ENCODE data around the genes POMP and UBL3.

- PRO-cap = no peak
- RAMPAGE, long total RNA, 4 experiments = no peak in any of the 4 experiments
These were observed 933 bp upstream of the POMP start for GRCh38 chr13:28657888-28658505.

DNA sequence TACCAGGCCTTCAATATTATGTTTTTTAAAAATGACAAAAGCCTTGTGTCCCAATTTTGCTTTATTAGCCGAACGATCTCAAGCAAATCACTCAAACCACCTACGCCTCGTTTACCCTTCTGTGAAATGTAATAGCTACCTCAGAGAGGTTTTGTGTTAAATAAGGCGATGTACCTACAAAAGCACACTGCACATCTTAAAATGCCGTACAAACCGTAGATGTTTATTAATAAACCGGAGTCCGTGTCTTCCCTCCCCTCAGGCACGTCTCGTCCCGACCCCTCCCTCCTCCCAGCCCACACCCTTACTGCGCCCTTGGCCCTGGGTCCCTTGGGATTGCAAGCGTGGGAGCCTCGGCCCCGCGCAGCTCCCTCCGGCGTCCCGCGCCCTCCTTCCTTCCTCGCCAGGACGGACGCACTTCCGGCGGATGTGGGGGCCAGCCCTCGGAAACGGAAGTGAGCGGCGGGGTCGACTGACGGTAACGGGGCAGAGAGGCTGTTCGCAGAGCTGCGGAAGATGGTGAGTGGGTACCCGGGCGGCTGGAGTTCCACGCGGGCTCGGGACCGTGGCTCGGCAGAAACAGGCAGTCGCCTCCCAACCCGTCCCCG lies at the start of gene POMP:
Gene POMP (plus strand): TSS at position 462 of the 608 bp plus-strand sequence.
- PRO-cap = bidirectional peak, plus-strand start at position 465 of the sequence, minus-strand start at position 394 of the sequence
- RAMPAGE, long total RNA, 4 experiments = start-site peak on the plus strand in 4 of 4 experiments, centred at positions 475 to 479 of the sequence, 1,240 to 4,408 reads per replicate

GRCh38 chr13:29479899-29480471 lies 115.5 kb downstream of the SLC7A1 start:
- PRO-cap = no peak
- RAMPAGE, long total RNA, 4 experiments = no peak in any of the 4 experiments

DNA sequence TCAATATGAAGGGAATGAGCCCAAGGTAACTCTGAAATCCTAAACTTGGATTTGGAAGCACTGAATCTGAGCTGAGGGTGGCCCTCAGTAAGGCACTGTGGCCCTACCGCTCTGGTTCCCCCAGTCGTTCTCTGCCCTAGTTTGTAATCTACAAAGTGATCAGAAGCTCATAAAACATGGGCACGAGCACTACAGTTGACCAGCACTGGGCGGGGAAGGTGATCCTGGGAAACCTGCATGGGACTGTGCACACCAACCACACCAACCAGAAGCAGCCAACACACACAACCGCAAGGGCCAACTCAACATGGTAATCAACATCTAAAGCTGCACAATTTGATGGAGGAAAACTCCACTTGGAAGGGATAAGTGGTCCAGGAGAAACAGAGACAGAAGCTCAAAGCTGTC lies 22.9 kb downstream of the SLC7A1 start:
- PRO-cap = no peak
- RAMPAGE, long total RNA, 4 experiments = no peak in any of the 4 experiments

DNA sequence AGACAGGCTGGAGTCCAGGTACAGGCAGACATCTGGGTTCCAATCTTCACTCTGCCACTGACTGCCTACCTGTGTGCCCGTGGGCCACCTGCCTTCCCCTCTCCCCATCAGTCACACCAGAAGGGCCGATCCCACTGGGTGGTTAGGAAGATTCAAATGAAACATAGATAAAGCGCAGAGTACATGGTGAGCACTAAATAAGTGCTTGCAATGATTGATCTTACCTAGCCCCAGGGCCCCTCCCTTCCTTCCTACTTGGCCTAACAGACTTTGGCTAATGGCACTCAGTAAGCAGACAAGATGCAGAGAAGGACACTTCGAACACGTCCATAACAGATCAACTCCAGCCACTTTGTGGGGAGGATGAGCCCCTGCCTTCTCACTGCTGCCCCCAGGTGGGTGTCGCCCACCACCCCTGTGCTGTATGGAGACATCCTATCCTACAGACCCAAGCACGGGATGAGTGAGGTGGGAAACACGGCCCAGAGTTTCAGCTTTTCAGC lies 5.7 kb downstream of the SLC7A1 start:
- PRO-cap = no peak
- RAMPAGE, long total RNA, 4 experiments = no peak in any of the 4 experiments

DNA sequence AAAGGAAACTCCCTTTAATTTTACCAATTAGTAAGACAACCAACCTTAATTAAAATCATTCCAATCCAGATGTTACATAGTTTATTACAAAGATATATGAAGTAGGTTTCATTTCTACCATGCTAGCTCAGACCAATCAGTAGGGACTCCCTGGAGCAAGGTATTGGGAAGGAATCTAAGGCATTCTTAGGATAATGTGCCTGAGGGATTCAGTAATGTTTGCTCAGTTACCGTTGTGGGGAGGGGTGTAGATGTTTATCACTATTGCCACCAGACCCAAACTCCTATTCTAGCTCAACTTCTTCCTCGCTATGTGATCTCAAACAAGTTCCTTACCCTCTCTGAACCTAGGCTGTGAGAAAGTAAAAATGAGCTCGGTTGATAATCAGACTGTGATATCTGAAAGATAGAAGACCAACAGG lies 8.9 kb downstream of the UBL3 start:
- PRO-cap = no peak
- RAMPAGE, long total RNA, 4 experiments = no peak in any of the 4 experiments

GRCh38 chr13:29846744-29847214 lies 3.6 kb downstream of the UBL3 start:
- PRO-cap = no peak
- RAMPAGE, long total RNA, 4 experiments = no peak in any of the 4 experiments

- PRO-cap = bidirectional peak, plus-strand start at chr13:29850191, minus-strand start at chr13:29850123; unidirectional peak, minus-strand start at chr13:29850299; unidirectional peak, minus-strand start at chr13:29850343; unidirectional peak, minus-strand start at chr13:29850568; unidirectional peak, minus-strand start at chr13:29850617
- RAMPAGE, long total RNA, 4 experiments = start-site peak on the minus strand in 3 of 4 experiments, at chr13:29850568-29850623 at its widest, 35 to 96 reads per replicate
These were observed at the start of gene UBL3 for GRCh38 chr13:29850143-29850723. Gene UBL3, minus strand, starts transcription at chr13:29850617.

- PRO-cap = no peak
- RAMPAGE, long total RNA, 4 experiments = no peak in any of the 4 experiments
These were observed 93.0 kb upstream of the UBL3 start for GRCh38 chr13:29943427-29943728.

GRCh38 chr13:30061216-30061452 lies 210.7 kb upstream of the UBL3 start:
- PRO-cap = no peak
- RAMPAGE, long total RNA, 4 experiments = no peak in any of the 4 experiments

DNA sequence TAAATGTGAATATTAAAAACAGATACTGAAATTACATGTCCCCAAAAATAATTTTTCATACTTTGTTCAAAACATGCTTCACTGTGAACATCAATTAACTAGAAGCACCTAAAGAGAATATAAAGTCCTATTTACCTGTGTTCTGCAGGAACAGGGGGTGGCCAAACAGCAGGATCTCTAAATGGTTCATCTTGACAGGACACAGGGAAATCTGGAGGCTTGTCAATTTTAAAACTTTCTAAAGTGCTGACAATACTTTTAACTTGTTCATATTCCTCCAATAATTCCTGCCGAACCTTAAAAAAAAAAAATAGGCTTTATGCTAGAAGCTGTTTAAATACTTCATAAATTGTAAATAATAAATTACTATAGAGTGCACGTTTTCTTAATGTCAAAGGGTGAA lies 27.4 kb downstream of the KATNAL1 start:
- PRO-cap = no peak
- RAMPAGE, long total RNA, 4 experiments = no peak in any of the 4 experiments

- PRO-cap = no peak
- RAMPAGE, long total RNA, 4 experiments = no peak in any of the 4 experiments
These were observed 45.4 kb upstream of the UBE2L5 start for GRCh38 chr13:30376642-30377506.

DNA sequence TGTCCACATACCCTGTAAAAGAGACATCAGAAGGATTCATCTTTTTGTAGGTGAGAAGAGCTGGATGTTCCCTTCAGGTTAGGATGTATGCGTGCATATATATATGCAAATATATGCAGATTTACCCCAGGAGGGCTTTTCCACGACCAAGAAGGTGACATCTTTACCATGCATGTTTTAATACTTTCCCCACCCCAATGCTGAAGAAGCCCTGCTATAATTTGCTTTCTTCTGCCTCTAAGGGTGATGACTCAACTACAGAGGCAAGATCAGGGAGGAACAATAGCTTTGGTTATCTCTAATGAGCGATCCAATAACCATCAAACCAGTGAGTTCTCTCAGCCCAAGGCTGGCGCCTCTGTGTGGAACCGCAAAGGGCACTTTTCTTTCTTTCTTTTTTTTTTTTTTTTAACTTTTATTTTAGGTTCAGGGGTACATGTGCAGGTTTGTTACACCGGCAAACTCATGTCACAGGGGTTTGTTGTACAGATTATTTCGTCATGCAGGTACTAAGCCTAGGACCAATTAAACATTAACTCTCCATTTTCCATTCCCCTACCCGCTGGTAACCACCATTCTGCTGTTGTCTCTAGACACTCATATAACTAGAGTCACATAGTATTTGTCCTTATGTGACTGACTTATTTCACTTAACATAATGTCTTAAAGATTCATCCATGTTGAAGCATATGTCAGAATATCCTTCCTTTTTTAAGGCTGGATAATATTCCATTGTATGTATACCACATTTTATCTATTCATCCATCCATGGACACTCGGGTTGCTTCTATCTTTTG lies 25.7 kb upstream of the UBE2L5 start:
- PRO-cap = no peak
- RAMPAGE, long total RNA, 4 experiments = no peak in any of the 4 experiments

GRCh38 chr13:30466790-30467335 lies 1.1 kb upstream of the HMGB1 start:
- PRO-cap = no peak
- RAMPAGE, long total RNA, 4 experiments = no peak in any of the 4 experiments

GRCh38 chr13:30681710-30682293 lies 53.5 kb upstream of the ALOX5AP start:
- PRO-cap = no peak
- RAMPAGE, long total RNA, 4 experiments = no peak in any of the 4 experiments

DNA sequence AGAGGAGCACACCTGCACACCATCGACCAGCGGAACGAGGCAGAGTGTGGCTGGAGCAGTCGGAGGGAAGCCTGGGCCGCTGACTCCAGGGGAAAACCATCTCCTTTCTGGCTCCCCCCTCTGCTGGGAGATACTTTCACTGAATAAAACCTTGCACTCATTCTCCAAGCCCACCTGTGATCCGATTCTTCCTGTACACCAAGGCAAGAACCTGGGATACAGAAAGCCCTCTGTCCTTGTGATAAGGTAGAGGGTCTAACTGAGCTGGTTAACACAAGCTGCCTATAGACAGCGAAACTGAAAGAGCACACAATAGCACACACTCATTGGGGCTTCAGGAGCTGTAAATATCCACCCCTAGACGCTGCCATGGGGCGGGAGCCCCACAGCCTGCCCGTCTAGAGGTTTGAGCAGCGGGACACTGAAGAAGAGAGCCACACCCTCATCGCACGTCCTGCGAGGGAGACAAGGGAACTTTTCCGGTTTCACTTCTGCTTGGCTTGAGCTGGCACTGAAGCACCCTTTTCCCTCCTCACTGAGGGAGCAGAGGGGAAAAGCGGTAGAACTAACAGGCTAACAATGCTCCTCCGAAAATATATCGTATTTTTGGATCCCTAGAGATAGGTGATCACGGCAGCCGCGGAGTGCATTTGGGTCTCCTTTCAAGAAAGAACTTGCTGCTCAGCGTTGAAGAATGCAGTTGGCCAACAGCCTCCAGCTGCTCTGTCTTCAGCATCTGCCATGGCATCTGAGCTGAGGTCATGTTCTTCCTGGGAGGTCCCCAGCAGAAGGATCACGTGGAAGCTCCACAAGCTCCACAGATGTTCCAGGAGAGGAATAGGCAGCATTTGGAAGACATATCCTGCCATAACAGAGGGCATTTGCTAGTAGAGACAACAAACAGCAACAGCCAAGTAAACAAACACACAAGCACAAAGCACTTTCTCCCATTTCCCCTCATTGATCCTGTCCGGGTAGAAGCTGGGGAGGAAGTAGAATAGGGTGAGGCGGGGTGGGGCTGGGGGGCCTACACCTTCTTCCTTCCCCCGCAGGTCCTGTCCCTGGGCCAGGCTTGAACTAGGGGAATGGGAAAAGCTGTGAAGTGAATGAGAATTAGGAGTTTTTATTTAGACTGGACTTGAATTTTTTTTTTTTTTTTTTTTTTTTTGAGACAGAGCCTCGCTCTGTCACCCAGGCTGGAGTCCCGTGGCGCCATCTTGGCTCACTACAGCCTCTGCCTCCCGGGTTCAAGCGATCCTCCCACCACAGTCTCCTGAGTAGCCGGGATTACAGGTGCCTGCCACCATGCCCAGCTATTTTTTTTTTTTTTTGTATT lies 44.9 kb upstream of the ALOX5AP start:
- PRO-cap = no peak
- RAMPAGE, long total RNA, 4 experiments = no peak in any of the 4 experiments

DNA sequence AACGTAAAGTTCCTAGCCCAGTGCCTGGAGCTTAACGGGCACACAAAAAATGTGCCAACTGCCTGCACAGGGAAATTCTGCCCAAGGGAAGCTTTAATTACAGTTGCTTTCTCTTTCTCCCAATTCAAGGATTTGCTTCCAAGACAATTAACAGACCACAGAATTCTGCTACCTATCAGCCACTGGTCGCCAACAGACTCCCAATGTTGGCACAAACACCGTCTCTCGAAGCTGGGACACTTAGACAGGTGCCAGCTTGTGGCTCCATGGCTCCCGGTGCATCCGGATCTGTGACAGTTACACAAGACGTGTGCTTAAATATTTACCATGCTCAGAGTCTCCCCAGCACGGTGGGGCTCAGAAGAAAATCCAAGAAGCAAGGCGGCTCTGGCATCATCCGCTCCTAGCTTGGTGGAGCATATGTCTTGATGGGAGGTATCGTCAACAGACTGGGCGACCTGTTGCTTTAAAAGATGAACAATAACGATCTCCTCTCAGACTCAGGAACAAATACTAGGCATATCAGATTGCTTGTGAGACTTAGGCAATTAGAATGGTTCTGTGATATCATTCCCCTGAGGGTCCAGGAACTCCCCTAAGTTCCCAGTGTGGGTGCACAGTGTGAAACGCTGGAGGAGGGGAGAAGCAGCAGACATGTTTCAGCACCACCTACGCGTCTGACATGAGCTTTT lies 61.5 kb downstream of the ALOX5AP start:
- PRO-cap = no peak
- RAMPAGE, long total RNA, 4 experiments = no peak in any of the 4 experiments

GRCh38 chr13:30924511-30925203 lies 7.8 kb upstream of the TEX26 start:
- PRO-cap = no peak
- RAMPAGE, long total RNA, 4 experiments = no peak in any of the 4 experiments

DNA sequence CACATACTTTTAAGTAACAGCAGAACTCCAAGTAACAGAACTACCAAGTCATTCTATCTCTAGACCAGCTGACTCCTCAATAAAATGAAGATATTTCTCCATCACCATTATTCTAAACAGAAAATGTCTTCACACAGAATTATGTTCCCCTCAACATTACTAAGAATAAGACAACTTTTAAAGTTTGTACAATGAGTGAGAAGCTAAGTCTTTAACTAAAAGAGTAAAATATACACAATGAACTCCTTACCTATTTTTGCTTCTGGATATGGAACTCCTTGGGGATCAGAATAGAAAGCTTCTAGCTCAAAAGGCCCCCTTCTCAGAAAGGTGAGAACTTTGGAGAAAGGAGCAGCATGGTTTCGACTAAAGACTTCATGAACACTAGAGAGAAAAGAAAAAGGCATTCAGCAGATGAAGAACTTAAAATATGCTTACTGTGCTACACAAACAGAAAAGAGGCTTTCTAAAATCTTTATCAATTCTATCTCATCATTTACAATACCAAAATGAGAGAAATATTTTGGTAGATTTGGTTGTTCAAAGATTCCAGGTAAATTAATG lies 13.9 kb downstream of the HSPH1 start:
- PRO-cap = no peak
- RAMPAGE, long total RNA, 4 experiments = no peak in any of the 4 experiments

GRCh38 chr13:32254752-32255743 lies 60.1 kb downstream of the ZAR1L start:
- PRO-cap = no peak
- RAMPAGE, long total RNA, 4 experiments = no peak in any of the 4 experiments

Data from sigmoid colon (tissue), 4 donors.